ENCODE measurements around a stretch of chr16.

DNA sequence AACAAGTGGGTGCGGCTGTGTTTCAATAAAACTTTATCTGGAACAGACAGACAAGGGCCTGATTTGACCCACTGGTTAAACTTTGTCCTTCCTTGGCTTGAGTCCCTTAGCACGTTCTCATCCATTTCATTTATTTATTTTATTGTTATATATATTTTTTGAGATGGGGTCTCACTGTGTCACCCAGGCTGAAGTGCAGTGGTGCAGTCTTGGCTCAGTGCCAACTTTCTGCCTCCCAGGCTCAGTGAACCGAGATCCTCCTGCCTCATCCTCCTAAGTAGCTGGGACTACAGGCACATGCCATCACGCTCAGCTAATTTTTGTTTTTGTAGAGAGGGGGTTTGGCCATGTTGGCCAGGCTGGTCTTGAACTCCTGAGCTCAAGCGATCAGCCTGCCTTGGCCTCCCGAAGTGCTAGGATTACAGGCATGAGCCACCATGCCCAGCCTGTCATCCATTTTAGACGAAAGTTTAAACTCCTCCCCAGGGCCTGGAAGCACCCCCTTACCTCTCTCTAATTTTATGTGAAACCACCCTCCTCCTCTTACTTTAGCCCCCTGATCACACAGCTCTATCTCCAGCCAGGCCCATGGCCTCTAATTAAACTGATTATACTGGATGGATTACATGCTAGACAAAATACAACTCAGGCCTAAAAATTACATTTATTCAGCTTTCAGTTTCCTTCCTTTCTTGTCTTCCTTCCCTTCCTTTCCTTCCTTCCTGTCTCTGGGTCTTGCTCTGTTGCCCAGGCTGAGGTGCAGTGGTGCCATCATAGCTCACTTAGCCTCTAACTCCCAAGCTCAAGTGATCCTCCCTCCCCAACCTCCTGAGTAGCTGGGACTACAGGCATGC lies 64.0 kb downstream of the MYH11 start:
- PRO-cap, result no peak
- RAMPAGE, long total RNA, result start-site peak on the minus strand centred at position 497 of the sequence, 700 bp wide, 17 reads

DNA sequence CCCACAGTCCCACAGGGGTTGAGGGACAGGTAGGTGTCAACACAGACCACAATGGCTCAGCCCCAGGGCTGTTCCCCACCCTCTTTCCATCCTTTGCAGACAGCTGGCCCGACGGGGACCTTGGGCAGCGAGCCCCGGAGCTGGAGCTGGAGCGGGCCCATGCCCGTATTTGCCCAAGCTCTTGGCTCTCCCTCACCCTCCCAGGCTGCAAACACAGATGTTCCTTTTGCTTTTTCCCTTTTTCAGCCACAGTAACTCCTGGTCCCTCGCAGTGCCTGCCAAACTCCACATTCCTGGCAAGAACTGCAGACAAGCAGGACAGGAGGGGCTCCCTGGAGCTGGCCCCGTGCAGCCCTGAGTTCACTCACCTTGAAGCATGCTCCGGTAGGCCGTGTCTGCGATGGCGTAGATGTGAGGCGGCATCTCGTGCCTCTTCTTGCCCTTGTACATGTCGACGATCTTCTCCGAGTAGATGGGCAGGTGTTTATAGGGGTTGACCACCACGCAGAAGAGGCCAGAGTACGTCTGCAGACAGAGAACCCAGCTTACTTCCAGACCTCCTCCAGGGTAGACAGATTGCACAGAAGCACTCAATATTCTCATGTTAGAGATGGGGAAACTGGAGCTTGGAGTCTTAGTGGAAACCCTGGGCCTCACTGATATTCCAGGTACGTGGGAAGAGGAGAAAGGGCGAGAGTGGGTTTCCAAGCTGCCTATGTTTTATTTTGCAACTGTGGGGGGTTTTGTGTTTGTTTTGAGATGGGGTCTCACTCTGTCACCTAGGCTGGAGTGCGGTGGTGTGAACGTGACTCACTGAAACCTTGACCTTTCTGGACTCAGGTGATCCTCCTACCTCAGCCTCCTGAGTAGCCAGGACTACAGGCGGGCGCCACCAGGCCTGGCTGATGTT lies 33.7 kb downstream of the MYH11 start:
- PRO-cap, result unidirectional peak, minus-strand start at position 213 of the sequence; unidirectional peak, minus-strand start at position 717 of the sequence
- RAMPAGE, long total RNA, result no peak

DNA sequence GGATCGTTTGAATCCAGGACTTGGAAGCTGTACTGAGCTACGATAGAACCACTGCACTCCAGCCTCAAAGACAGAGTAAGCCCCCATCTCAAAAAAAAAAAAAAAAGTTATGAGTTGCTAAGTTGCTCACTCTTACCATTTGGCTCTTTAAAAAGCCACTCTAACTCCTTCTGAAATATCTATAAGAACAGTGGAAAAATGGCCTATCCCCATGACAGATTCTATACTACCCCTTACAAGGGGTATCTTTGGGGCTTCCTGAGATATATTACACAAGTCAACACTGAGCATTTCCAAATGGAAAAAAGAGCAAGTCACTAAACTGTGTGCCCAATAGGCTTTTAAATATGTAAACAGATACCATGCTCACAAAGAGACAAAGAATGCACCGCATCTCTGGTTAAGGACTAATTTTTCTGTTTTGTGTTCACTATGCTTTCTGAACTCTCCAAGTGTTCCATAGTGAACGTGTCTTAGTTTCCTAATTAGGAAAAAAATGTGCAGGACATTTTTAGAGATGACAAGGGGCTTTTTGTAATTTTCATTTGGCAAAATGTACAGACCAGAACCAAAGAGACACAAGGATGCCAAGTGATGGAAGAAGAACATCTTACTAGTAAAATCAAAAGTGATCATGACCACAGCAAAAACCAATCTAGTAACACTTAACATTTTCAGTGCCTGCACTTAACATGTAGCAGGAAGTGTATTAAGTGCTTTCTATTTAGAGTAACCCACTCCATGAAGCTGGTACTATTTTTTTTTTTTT lies 21.7 kb downstream of the MYH11 start:
- PRO-cap, result bidirectional peak, plus-strand start at position 581 of the sequence, minus-strand start at position 409 of the sequence
- RAMPAGE, long total RNA, result no peak

- PRO-cap, result no peak
- RAMPAGE, long total RNA, result no peak
These were observed 21.3 kb downstream of the ABCC1 start for GRCh38 chr16:15970804-15971003.

DNA sequence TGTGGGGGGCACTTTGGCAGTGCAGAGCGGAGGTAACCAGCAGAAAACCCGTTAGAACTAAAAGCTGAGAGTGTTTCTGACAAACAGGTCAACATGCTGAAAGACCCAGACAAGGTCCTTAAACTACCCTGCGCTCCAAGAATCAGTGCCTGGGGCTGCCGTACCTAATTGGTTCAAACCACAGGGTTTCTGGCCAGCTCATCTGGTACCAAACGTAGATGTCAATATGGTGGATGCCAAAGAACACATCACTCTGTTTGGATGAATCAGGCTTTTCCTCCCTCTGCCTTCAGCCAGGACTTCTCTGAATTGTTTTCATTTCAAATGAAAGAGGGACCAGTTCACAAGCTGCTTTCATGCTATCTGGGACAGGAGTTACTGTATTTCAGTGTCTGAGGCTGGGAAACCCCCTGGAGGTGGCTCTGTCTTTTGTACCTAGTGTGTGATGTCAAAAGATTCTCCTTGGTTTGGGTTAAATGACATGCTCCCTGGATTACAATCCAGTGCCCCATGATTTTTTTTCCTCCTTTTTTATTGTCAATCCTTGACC lies 76.2 kb downstream of the ABCC1 start:
- PRO-cap, result unidirectional peak, plus-strand start at position 318 of the sequence
- RAMPAGE, long total RNA, result no peak

DNA sequence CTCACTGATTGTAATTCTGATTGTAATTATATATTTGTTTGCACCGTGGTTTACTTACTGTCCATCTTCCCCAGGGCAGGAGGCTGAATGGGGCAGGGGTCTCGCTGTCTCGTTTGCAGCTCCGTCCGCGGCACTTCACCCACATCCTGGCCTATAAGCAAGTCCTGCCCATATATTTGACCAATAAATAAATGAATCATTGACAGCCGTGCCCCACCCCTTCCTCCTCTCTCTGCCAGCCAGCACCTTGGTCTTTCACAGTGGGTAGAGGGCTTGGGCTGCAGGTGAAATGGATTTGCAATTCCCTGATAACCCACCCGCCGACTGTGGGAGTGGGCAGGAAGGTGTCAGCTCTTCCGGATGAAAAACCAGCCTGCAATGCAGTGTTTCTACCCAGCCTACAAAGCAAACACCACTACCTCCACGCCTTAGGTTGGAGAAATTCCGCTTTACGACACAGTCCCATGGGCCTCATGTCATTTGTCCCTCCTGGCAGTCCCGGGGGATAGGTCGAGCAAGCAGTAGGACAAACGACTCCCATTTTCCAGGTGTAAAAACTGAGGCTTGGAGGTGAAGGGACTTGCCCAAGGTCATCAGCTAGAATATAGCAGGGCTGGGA lies 78.9 kb downstream of the ABCC1 start:
- PRO-cap, result no peak
- RAMPAGE, long total RNA, result no peak

DNA sequence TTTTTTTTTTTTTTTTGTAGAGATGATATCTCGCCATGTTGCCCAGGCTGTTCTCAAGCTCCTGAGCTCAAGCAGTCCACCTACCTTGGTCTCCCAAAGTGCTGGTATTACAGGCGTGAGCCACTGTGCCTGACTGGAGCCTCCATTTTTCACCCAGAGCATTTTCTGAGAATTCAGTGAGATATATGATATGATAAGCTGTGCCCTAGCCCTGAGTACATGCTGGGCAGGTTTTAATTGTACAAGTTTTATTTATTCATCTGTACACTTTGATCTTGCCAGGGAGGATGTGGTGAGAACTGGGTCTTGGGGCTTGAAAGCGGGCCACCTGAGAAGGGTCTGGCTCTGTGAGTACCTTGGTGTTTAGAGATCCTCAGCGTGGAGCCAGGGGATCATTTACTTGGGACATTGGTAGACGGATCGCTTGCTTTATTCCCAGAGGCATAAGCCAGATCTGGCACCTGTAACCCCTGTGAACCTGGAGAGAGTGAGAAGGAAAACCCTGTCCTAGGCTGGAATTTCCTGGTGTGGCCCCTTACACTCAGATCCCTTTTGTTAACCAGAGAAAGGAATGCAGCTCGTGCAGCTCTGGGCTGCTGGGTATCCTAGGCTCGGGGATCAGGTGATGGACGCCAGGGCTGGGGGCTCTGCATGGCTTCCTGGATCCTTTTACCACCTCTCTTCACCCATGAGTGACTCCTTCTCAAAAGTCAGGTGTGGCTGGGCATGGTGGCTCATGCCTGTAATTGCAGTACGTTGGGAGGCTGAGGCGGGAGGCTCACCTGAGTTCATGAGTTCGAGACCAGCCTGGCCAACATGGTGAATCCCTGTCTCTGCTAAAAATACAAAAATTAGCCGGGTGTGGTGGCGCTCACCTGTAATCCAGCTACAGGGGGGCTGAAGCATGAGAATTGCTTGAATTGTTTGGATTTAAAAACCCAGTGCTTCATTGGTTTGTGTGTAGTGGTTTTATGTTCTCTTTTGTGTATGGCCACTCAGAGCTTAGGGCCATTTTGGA lies 92.0 kb downstream of the ABCC1 start:
- PRO-cap, result no peak
- RAMPAGE, long total RNA, result start-site peak on the plus strand centred at position 73 of the sequence, 336 bp wide, 6 reads

DNA sequence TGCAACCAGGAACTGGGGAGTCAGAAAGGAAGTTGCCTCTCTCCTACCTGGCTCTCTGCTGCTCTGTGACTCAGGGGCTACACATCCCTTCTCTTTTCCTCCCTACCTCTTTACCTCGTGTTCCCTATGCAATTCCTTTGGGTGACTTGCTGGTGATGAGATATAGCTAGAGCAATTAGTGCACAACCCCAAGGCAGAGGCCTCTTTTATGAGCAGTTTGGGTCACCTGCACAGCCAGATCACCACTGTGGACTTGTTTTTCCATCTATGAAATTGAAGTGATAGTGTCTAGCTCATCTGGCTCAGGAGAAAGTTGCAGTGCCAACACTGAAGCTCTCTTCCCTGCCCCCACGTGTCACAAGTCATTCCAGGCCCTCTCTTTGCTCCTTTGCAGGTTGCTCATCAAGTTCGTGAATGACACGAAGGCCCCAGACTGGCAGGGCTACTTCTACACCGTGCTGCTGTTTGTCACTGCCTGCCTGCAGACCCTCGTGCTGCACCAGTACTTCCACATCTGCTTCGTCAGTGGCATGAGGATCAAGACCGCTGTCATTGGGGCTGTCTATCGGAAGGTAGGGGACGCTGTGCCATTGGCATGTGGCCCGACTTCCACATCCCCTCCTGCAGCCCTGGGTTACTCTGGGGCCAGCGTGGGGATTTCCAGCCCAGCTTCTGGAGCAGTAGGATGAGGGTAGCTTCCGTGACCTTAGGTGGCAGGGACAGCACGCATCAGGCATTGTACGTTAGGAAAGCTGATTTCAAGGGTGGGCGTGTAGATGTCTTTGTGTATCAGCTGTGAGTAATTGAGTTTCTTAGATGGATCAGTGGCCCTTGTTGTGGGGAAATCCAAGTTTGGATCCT lies 96.3 kb downstream of the ABCC1 start:
- PRO-cap, result no peak
- RAMPAGE, long total RNA, result no peak

DNA sequence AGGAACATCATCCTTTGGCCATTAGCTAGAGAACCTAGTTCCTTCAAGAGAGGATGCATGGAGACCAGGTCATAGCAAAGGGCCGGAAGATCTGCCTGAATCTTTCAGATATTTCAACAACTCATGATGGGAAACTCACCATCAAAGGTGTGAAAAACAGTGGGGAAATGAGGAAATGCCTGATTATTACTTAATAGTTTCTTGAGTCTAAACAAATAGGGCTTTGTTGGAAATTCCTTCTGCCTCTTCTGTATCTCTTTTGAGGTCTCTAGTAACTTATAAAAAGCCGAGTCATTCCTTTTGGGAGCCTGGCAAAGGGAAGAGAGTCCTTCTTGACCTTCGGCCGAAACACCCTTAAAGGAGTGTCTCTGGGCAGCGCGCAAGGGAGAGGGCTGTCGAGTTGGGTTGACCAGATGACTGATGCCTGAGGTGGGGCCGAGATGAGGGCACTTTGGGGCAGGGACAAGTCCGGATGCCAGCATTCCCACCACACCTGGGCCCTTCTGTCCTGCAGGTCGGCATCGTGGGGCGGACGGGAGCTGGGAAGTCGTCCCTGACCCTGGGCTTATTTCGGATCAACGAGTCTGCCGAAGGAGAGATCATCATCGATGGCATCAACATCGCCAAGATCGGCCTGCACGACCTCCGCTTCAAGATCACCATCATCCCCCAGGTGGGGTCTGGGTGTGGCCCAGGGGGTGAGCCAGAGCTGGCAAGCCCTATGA lies 89.3 kb downstream of the ABCC6 start:
- PRO-cap, result no peak
- RAMPAGE, long total RNA, result start-site peak on the plus strand centred at position 443 of the sequence, 23 bp wide, 8 reads; start-site peak on the plus strand centred at position 548 of the sequence, 61 bp wide, 9 reads

DNA sequence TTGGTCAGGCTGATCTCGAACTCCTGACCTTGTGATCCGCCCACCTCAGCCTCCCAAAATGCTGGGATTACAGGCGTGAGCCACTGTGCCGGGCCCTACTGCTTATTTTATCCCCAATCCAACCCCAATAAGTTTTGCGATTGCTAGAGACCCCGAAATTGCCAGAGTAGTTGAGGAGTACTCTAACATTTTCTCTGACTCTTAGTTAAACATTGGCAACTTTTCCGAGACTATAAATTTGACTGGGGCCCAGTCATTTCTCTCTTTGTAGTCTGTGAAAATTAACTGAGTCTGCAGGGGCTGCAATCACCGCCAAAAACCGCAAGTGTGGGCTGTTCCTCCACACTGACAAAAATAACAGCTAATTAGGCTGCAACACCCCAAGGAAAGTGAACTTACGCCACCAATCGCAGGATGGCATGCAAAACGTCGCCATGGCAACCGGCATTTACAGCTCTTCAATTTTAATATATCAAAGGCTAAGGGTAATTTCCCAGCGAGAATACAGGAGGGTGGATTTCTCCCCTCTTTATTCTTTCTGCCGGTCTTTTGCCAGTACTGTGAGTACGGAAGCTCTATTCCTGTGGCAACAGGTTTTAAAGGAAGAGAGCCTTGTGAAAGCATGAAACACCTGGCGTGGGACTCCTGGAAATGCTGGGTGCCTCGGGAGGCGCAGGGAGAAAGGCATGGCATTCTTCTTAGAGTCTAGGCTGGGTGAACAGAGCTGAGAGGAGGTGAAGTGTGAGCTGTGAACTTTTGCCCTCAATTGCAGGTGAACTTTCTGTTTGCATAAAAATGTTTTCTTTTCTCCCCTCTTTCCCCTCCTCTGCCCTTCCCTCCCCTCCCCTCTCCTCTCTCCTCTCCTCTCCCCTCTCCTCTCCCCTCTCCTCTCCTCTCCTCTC lies 399.9 kb downstream of the XYLT1 start:
- PRO-cap, result no peak
- RAMPAGE, long total RNA, result no peak

- PRO-cap, result no peak
- RAMPAGE, long total RNA, result no peak
These were observed 388.4 kb downstream of the XYLT1 start for GRCh38 chr16:17082225-17082881.

- PRO-cap, result no peak
- RAMPAGE, long total RNA, result start-site peak on the minus strand at chr16:17105986-17106099, 10 reads; start-site peak on the minus strand at chr16:17106166-17106254, 12 reads
These were observed 365.2 kb downstream of the XYLT1 start for GRCh38 chr16:17105232-17106337.

DNA sequence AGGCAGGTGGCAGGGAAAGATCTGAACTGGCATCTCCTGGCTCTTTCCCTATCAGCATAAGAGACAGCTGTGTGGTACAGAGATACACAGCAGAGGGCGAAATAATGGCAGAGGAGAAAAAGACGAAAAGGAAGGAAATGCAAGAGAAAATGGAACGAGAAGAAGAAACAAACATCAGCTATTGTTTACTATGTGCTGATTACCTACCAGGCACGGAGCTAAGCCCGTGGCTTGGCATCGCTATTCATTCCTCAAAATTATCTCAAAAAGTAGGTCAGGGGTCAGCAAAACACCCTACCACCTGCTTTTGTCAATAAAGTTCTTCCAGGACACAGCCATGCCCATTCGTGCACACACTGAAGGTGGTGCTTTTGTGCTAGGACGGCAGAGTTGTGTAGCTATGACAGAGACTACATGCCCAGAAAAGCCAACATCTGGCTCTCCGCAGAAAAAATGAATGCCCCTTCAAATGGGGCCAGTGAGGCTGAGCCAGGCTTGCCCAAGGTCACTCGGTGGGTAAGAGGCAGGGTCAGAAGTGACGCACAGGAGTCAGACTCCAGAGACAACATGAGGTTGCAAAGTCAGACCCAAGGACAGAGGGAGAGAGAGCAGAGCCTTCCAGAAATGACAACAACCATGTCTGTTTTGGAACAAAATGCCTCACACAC lies 200.2 kb downstream of the XYLT1 start:
- PRO-cap, result no peak
- RAMPAGE, long total RNA, result no peak

- PRO-cap, result no peak
- RAMPAGE, long total RNA, result start-site peak on the minus strand at chr16:17273354-17273543, 8 reads
These were observed 197.7 kb downstream of the XYLT1 start for GRCh38 chr16:17272784-17273644.

- PRO-cap, result no peak
- RAMPAGE, long total RNA, result start-site peak on the minus strand at chr16:17305842-17306183, 5 reads
These were observed 165.0 kb downstream of the XYLT1 start for GRCh38 chr16:17305657-17306332.

DNA sequence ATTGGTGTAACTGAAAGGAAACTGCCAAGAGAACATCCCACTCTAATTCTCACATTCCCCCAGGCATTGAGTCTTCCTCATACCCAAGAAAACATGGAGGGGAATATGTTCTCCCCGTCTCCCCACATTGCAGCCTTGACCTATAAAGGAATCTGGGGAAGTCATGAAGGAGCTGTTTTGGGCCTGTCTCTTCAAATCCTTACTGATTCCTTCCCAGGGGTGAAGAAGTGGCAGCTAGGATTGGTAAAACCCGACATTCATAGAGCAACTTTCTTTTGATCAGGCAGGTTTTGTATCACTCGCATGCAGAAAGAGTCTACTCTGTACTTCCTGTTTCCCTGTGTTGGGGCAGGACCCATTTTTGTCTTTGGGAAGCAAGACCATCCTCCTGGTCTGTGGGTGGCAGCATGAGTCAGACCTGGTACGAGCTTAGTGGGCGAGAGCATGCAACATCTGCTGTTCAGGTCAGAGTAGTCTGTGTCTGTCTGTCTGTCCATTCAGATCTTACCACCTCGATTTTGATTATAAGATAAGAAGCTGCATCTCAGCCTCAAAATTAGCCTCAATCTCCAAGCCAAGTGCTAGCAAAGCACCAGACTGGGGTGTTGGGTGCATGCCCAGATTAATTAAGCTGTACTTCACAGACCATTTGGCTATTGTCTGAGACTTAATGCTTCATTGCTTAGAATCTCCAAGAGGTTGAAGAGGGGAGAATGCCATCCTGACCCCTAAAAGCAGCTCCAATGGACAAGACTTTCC lies 111.0 kb downstream of the XYLT1 start:
- PRO-cap, result no peak
- RAMPAGE, long total RNA, result no peak

GRCh38 chr16:17459507-17460805 lies 10.8 kb downstream of the XYLT1 start:
- PRO-cap, result no peak
- RAMPAGE, long total RNA, result start-site peak on the minus strand at chr16:17459742-17459792, 26 reads; start-site peak on the minus strand at chr16:17459861-17459989, 8 reads

DNA sequence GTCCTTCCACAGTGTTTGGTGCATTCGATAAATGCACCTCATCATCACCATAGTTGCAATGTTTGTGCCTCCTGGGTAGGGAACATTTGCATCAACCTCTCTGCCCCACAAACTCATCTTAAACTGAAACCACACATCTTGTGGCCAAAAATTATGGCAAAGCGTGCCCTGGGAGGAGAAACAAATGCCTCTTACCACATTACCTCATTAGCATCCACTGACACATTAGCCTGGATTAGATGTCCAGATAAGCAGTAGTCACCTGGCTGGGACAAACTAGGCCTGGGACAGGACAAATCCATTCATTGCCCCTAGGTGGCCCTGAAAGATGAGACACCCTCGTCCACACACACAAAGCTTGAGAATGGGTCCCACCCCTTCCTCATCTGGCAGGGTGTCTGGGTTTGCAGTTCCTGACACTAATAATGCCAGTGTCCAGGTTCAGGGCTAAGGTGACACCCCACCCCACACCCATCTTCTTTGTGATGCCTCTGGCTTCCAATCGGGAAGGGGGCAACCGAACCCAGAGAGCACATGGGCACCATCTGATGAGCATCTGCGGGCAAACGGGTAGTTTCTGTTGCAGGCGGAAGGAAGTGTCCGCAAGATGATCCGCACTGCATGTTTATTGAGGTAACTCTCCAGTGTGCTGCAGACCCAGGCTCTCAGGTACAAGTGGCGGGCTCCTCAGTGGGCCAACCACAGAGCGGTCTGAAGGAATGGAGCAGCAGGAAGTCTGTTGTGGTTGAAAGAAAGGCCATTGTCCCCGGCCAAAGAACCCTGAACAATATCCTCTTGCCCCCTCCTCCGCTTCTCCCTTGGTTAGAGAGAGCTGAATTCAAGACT lies 8.6 kb downstream of the XYLT1 start:
- PRO-cap, result no peak
- RAMPAGE, long total RNA, result start-site peak on the minus strand centred at position 474 of the sequence, 734 bp wide, 28 reads

DNA sequence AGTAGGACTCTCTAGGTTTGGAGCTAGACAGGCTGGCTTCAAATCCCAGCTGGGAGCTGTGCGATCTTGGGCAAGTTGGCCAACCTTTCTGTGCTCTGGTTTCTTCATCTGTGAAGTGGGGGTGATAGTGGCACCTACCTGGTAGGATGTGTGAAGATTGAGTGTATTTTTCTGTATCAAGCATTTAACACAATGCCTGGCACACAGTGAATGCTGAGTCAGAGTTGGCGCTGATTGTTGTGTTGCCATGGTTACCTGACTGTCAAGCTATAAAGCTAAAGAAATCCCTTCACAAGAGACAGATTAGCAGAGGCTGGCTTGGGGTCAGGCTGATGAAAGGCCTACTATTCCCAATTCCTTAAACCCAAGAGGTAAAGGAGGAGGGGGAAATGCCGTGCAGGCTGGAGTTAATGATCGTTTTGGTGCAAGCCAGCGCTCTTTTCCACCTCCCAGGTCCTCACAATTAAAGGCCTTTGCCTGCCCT lies 5.9 kb downstream of the CLEC19A start:
- PRO-cap, result no peak
- RAMPAGE, long total RNA, result no peak

DNA sequence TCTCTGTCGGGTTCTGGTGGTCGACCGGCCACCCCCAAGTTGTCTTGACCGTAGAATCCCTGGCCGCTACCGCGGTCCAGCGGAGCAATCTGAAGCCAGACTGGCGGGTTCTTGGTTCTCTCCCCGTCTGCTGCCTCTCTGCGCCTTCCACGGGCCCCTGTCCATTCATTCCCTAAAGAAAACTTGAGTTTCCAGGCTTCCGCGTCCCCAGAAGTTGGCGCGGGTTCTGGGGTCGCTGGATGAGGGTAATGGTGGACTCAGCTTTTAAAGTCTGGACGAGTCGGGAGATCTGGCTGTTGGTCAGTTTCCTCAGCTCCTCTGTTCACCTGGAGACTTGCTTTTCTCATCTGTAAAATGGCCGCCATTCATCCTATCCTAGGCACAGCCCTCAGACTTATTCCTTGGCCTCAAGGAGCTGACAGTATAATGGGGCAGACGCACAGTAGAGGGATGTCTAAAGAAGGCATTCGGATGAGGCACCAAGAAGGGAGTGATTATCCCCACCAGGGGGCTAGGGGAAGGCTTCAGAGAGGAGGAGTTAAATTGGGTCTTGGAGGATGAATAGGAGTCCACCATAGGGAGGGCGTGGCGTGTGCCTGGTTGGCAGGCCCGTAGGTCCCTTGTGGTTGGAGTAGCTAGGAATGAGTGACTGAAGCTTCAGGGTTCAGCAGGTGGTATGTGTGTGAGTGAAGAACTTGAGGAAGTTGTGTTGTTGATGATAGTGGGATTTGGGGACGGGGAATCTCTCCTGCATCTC lies 507 bp downstream of the VPS35L start:
- PRO-cap, result no peak
- RAMPAGE, long total RNA, result no peak

Measured in vagina (tissue), 1 donor.